Left lobe of liver (tissue), 1 donor: Measurements from ENCODE around the gene GMEB1.

DNA sequence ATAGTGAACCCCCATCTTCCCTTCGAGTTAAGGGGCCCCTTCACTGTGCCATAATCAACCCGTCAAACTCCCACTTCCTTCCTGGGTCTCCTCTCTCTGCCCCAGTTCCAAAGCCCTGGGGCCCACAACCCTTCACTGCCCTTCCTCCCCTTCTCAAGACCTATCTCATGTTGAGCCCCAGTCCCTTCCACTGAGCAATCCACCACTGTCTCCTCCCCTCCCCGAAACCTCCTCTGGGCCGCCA, 42.1 kb upstream of the WASF2 start:
- PRO-cap = no peak

- PRO-cap = no peak
Observed at GRCh38 chr1:27534234-27534997, 44.4 kb upstream of the WASF2 start.

GRCh38 chr1:27542118-27543375, 52.6 kb upstream of the WASF2 start:
- PRO-cap = no peak

GRCh38 chr1:27556954-27558464, 46.4 kb downstream of the AHDC1 start:
- PRO-cap = bidirectional peak, plus-strand start at chr1:27557493, minus-strand start at chr1:27557336

DNA sequence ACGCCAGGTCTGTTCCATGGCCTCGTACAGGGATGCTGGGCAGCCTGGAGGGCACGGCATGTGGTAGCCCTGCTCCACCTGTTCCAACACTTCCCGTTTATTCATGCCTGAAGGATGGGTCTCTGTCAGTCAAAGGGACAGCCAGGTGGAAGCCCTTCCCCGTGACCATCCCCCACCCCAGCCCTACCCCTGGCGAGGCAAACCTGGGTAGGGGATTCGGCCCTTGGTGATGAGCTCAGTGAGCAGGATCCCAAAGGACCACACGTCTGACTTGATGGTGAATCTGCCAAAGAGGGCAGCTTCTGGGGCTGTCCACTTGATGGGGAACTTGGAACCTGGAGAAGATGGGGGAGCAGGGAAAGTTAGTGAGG, 9.1 kb upstream of the AHDC1 start:
- PRO-cap = no peak

GRCh38 chr1:27760890-27761597, 12.0 kb upstream of the STX12 start:
- PRO-cap = no peak

GRCh38 chr1:27785660-27786558, 12.9 kb downstream of the STX12 start:
- PRO-cap = no peak

DNA sequence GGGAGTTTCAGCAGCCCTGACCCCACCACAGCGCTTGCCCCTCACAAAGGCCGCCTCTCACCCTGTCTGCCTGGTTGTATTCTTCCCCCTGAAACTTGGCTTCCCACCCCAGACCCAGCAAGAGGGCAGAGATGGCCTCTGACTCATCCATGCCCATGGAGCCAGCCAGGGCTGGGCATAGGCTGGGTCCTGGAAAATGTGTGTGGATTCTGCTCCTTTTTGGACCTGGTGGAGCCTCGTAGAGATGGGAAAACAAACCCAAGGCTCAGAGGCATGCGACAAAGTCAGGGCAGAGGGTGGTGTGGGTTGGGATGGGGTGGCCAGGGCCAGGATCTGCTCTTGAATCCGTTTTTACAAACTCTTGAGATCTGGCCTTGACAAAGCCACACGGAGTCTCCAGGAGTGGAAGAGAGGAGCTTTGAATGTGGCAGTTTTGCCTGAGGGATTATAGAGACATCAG, 1.3 kb downstream of the XKR8 start:
- PRO-cap = no peak

DNA sequence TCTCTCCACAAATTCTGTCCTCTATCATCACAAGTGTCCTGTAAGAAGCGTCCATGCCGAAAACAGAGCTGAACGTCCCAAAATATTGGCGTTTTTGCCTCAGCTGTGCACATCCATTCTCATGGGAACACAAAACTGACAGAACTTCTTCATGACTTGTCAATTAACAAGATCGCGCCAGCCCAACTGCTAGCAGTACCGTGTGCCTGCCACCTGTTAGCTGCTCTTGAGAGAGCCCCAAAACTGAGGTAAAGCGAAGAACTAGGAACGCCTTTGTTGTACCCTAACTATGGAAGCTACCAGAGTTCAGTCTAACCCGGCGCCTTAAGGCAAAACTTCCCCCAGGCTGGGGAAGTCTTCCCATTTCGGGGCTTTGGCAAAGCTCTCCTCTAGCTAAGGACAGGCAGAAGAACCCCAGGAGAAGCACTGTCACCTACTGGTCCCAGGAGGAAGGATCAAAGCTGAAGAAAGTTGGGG, 784 bp downstream of the EYA3 start:
- PRO-cap = no peak

DNA sequence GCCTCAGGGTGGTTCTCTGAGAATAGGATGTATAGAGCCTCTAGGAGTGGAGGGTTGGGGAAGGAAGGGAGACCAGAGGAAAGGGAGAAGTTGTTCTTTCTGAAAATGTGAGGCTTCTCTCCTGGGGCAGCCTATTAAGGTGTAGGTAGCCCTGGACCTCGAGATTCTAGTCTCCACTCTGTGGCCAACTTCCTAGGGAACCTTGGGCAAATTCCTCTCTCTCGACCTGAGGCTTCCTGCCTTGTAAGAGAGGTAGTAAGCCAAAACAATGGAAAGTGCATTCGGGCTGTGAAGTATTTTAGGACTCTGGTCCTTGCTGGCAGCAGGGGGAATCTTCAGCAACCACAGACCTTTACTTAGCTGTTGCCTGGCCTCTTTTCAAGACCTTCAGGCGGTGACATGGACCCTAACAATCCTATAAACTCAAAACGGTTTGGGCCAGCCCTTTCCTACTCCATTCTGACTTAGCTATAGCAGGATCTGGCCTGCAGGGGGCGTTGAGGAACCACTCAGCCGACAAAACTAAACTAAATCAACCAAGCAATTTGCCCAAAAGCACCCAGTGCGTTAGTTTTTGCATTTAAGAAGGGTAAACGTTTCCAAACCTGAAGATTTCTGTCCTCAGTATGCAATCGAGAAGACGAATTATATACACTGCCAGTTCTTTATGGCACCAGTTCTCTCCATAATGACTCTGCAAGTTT, 11.0 kb upstream of the SESN2 start:
- PRO-cap = no peak

DNA sequence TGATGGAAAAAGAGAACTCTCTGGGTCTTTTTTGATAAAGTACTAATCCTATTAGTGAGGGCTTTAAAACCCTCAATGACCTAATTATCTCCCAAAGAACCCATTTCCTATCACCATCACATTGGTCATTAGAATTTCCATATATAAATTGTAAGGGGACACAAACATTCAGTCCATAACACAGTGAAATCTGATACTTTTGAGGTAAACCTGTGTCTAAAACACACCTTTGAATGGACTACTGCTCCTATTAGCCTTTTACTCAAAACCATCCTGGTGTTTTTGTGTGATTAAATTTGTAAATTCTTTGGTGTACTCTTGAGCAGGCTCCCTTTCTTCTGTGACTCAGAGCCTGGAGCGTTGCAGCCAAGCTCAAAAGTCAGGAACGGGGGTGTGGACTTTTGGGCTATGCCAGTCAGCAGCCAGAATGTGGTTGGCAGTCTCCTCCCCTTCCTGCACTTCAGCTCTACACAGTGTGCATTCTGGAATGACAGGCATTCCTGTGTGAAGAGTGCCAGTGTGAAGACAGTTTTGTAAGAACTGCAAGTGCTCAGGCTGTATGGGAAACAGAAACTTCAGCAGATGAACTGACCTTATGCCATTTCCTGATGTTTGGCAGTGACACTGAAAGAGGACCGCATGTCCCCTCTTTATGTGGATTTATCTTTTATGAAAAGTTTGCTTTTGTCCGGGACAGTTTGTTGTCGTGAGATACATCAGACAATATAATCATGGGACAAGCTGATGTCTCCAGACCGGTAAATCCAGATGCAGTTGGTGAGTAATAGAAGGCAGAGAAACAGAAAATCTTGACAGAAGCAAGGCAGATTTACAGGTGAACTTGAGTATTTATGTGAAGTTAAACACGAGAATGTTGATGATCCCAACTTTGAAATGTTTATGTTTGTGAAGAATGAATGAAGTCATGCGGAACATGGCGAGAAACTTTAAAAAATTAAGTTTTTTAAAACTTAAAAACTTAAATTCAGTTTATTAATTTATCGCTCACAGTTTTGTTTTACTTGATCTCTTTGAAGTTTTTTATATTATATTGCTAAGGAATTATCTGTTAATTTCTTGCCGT, 67.8 kb upstream of the RCC1 start:
- PRO-cap = bidirectional peak, plus-strand start at position 497 of the sequence, minus-strand start at position 347 of the sequence

DNA sequence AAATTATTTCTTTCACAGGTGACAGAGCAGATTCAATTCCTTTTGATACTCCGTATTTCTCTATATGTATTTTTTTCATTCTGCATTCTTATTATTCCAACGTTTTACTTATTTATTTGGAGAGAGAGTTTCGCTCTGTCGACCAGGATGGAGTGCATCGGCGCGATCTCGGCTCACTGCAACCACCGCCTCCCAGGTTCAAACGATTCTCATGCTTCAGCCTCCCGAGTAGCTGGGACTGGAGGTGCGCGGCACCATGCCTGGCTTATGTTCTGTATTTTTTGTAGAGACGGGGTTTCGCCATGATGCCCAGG, 575 bp upstream of the RCC1 start:
- PRO-cap = no peak

DNA sequence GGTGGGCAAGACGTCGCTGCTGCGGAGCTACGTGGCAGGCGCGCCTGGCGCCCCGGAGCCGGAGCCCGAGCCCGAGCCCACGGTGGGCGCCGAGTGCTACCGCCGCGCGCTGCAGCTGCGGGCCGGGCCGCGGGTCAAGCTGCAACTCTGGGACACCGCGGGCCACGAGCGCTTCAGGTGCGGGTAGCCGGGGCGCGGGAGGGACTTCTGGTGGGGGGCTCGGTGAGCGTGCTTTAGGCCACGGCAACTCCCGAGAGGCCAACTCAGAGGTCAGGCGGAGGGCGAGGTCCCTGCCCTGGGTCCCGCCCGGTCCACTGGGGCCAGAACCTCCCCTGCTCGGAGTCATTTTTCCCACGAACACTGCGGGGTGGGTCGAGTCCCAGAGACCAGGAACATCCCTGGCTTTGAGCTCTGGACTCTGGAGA, 515 bp downstream of the RAB42 start:
- PRO-cap = no peak

GRCh38 chr1:28644030-28644583, 1.2 kb upstream of the TAF12 start:
- PRO-cap = no peak

DNA sequence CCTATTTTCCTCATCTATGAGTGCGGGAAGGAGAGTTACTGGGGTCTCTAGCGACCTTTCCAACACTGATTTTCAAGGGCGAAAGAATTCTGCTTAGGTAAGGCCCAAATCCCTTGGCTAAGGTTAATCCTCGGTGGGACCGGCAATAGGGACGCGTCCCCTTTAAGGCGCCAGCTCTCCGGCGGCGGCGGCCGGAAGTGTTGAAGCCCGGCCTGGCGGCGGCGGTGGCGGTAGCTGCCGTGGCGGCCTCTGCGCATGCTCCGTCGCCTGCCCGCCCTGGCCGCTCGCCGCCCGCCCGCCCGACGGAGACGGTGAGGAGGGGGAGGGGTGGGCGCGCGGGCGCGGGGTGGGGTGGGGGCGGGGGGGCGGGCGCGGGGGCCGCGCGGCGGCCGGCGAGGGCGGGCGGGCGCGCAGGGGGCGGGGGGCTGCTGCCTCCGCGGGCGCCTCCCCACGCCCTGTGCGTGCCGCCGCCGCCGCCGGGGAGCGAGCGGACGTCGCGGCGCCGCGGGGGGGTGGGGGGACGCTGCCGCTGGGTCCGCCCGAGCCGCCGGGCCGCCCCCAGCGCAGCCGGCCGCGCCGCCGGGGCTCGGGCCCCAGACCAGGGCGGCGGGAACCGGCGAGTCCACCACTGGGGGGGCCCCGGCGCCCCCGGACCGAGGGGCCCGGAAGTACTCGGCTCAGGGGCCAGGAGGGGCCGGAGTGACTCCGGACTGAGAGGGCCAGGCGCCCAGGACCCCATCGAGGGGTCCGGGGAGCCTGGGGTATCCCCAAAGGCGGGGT, at the start of gene GMEB1:
GMEB1 (plus strand) TSS at position 256 of the 780 bp plus-strand sequence.
- PRO-cap = bidirectional peak, plus-strand start at position 203 of the sequence, minus-strand start at position 202 of the sequence; bidirectional peak, plus-strand start at position 561 of the sequence, minus-strand start at position 457 of the sequence

- PRO-cap = no peak
Observed at GRCh38 chr1:28754569-28755534, 18.1 kb downstream of the YTHDF2 start.

DNA sequence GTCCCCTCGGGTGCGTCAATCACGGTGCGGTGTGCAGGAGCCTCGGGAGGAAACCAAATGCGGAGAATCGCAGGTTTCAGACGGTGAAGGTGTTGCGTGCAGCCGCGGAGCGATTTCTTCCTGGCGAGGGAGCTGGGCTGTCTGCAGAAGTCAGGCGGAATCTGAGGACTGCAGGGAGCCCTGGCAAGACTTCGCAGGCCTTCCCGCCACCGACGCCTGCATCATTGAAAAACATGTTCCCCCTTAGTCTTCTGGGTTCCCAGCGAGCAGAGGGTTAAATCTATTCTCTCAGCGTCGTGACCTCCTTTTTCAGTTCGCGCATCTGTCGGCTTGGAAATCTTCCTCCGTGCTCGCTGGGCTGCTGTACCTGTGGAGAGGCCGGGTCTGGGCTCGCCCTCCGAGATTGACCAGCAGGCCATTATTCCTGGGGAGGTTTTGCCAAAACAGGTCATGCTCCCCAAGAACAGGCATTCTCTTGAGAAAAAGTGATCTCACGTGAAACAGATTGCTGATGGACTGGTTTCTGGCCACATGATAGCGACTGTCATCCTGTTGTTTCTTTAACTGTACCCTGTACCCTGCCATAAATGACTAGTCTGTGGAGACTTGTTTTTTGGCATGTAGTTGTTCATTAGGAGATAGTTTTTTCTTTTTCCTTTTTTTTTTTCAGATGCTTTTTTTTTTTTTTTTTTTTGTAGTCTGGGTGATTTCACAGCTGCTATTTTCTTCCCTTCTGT, 857 bp downstream of the EPB41 start:
- PRO-cap = no peak

- PRO-cap = bidirectional peak, plus-strand start at chr1:29122893, minus-strand start at chr1:29122689
Observed at GRCh38 chr1:29122596-29123407, 901 bp downstream of the TMEM200B start.

GRCh38 chr1:29177162-29177361, 4.6 kb downstream of the SRSF4 start:
- PRO-cap = no peak

DNA sequence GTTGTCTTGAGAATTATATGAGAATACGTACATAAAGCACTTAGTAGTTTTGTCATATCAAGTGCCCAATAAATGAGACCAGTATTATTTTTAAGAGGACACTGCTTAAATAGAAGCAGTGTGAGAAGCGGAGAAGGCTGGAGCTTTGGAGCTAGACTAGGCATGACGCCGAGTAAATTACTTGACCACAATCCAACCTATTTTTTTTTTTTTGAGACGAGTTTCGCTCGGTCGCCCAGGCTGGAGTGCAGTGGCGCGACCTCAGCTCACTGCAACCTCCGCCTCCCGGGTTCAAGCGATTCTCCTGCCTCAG, 606 bp upstream of the SRSF4 start:
- PRO-cap = no peak